Temporal lobe (tissue), 2 donors: ENCODE results near the genes SPAG9 and HLF.

DNA sequence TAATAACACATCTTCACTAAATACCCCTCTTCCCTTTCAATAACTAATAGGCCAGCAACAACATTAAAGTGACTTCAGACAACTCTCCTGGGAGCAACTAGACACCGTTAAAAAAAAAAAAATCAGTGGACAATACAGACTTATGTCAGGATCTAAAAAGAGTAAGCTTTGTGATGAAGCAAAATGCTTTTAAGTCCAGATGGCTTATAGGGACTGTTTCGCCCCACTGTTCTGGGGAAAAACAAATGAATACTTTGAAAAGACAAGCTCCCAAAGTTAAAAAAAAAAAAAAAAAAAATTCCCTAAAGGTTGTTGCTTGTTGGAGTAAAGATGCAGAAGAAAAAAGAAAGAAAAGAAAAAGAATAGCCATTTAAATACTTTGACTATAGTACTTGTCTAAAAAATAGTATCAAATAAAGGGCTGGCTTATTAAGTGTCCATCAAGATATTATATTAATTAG lies 28.9 kb downstream of the SPAG9 start:
- RAMPAGE, long total RNA = no peak

- RAMPAGE, long total RNA = no peak
Measured at GRCh38 chr17:51120295-51120926, at the start of gene SPAG9. Gene SPAG9 (minus strand): TSS chr17:51120868.

DNA sequence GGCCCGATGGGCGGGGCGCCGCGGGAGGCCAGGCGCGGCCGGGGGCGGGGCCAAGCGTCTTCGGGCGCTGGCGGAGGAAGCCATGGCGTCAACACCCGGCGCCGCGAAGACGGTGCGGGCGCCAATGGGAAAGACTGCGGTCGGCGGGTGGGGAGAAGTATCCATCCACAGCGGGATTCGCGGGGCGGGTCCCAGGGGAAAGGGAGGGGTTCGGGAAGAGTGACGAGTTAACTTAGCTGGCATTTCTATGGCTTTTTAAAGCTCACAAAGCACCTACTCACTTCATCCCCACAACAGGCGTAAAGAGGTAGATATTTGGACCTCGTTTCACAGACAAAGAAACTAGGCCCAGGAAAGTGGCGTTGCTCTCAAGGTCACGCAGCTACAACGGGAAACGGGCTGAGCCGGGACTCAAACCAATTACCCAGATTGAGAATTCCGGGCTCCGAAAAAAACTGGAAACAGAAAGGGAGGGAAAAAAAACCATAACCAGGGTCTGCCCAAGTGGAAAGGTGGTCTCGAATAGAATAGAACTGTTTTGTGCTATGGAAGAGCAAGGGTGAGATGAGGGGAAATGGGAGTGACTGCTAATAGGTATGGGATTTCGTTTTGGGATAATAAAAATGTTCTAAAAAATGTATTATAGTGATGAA lies 385 bp upstream of the SPAG9 start:
- RAMPAGE, long total RNA = no peak

DNA sequence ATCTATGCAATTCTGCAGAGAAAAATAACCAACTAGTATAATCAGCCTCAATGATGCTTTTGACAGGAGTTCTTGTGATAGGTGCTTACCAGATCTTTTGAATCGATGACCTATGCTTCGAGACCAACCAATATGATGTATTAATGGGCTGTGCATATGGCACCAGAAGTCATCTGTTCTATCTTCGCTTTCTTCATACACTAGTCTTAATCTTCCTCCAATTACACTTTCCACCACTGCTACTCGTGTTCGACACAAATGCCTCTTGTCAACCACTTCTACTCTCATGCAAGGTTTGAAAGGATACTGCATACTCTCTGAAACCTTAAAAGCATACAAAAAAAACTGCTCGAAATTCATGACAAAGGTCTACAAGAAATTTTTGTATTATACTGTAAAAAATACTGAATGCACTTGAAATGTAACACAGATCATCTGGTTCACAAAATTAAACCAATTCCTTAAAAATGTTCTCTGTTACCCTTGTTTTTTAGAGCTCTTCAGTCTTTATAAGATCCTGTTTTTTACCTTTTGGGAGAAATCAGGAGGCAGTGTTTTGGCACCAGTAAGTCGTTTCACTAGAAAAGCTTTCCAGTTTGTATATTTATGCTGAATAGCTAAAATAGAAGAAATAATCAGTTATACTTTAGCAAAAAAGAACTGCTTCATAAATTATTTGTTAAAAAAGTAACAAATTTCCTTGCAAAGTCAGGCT lies 36.6 kb downstream of the NME2 start:
- RAMPAGE, long total RNA = no peak

DNA sequence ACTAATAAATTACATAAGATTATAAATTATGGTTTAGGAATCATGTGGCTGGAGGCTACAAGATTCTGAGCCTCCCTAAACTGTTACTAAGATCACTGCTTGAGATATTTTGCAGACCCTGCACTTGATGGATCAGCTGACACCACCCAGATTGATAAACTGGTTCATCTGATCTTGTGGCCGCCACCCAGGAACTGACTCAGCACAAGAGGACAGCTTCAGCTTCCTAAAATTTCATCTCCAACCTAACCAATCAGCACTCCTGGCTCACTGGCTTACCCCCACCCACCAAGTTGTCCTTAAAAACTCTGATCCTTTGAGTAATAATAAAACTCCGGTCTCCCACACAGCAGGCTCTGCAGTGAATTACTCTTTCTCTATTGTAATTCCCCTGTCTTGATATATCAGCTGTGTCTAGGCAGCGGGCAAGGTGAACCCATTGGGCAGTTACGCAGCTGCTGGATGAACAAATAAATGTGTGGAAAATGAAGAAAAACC lies 174.8 kb downstream of the UTP18 start:
- RAMPAGE, long total RNA = no peak

GRCh38 chr17:52861950-52862395 lies 703.5 kb upstream of the CA10 start:
- RAMPAGE, long total RNA = no peak

GRCh38 chr17:54901168-54901990 lies 727 bp downstream of the TOM1L1 start:
- RAMPAGE, long total RNA = no peak

DNA sequence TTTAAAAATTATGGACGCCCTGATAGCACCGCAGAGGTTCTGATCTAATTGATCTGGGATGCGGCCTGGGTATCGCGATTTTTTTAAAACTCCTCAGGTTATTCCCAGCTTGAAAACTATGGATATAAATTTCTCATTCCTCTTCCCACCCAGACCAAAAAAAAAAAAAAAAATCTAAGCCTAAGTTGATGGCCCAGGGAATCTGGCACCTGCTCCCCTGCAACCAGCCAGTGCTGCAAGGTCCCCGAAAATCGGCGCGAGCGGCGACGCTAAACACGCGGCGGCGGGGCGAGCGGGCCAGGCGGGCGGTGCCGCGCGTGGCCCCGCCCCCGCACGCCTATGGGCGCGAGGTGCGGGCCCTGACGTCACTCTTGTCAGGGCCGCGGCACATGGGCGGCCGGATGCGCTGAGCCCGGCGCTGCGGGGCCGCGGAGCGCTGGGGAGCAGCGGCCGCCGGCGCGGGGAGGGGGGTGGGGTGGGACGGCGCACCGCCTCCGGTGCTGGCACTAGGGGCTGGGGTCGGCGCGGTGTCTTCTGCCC lies at the start of gene HLF:
TSS of gene HLF (plus strand) at position 368 of the 540 bp plus-strand sequence.
- RAMPAGE, long total RNA = no peak

- RAMPAGE, long total RNA = no peak
Measured at GRCh38 chr17:55271981-55272440, 7.3 kb downstream of the HLF start.

DNA sequence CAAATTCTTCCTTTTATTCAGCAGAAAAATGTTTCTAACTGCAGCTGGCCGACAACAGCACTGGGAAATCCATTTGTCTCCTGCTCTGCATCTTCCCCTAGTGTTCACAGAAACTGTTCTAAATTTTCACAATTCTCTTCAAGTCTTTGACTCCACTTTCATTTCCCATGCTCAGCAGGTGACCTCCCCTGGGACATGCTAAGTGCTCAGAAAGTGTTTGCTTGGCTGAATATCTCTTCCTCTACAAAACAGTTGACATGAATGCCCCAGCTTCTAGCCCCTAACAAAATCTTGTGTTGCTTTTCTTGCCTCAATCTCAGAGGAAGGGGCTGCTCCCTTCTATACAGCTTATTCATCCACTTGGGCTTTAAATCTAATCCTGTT lies 15.7 kb upstream of the MMD start:
- RAMPAGE, long total RNA = no peak

DNA sequence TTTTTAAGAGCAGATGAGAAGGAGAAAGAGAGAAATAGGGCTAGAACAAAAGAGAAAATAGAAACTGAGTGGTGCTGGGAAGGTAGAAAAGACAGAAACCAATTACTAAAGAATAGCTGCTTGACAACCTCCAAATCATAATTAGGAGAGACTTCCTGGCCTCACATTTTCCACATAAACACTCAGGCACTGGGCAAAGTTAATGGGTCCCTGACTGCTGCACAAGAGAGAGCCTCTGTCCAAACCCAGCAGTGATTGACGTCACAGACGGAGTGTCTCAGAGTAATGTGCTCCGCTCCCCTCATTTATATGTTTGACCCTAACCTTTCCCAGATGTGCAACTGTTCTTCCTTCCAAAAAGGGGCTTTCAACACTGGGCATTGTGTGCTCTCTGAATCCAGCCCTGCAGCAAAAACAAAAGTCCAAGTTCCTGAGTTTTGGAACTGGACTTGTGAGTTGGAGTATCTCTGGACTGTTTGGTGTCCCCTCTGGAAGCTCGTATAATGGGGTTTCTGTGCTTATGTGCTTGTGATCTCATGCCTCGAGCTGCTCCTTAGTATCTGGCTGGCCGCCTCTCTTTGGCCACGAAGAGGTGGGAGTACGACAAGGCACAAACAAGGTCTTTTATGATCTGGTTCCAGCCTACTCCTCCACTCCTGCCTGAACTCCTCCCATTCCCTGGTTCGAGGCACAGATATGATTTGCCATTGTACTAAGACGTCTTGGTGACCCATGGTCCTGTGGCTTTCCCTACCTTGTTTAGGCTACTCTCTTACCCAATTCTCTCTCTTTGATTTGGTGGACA lies 135.0 kb downstream of the TMEM100 start:
- RAMPAGE, long total RNA = no peak

GRCh38 chr17:55761932-55762366 lies 11.1 kb downstream of the PCTP start:
- RAMPAGE, long total RNA = no peak

- RAMPAGE, long total RNA = no peak
Measured at GRCh38 chr17:55783506-55784249, 32.8 kb downstream of the PCTP start.

- RAMPAGE, long total RNA = no peak
Measured at GRCh38 chr17:56599026-56599534, 5.6 kb downstream of the NOG start.

GRCh38 chr17:56937641-56938036 lies 23.2 kb downstream of the COIL start:
- RAMPAGE, long total RNA = no peak

DNA sequence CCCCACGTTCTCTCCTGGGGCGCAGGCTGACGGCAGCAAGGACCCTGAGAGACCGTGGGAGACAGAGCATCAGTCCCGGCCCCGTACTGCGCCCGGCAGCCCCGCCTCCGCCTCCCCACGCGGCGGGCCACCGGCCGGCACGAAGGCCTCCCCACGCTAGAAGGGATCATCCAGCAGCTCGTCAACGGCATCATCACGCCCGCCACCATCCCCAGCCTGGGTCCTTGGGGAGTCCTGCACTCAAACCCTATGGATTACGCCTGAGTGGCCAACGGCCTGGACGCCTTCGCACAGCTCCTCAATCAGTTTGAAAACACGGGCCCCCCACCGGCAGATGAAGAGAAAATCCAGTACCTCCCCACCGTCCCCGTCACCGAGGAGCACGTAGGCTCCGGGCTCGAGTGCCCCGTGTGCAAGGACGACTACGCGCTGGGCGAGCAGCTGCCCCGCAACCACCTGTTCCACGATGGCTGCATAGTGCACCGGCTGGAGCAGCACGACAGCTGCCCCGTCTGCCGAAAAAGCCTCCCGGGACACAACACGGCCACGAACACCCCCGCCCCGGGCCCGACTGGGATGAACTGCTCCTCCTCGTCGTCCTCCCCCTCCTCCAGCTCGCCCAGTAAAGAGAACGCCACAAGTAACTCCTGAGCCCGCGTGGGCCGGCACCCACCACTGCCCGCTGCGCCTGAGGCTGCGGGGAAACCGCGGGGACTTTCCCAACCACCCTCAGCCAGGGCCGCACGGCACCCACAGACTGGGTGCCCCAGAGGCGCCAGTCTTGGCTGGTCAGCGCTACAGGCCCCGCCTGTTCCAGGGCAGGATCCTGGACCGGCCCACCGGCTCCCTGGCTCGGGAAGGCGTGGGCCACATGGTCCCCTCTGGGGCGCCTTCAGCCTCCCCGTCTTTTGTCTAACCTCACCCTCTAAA lies 39.0 kb upstream of the AKAP1 start:
- RAMPAGE, long total RNA = no peak

DNA sequence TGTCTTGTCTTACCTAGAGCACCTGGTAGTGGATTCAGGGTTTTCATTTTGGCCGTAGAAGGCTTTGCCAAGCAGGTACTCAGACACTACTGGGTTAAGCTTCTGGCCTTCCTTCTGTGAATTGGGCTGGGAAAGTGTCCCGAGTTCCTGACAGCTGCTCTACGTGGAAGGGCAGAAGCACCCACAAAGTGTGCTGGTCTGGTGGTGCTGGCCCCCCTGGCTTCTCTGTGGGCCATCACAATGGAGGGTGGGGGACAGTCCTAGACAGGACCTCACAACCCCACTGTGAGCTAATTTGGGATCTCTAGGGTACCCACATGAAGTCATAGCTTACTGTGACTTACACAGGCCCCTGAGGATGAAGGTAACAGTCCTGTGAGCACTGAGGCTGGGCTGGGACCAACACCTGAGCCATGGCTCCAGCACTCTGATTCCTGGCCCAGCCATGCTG lies 11.2 kb downstream of the AKAP1 start:
- RAMPAGE, long total RNA = no peak

GRCh38 chr17:57097569-57098662 lies 12.9 kb downstream of the AKAP1 start:
- RAMPAGE, long total RNA = no peak

DNA sequence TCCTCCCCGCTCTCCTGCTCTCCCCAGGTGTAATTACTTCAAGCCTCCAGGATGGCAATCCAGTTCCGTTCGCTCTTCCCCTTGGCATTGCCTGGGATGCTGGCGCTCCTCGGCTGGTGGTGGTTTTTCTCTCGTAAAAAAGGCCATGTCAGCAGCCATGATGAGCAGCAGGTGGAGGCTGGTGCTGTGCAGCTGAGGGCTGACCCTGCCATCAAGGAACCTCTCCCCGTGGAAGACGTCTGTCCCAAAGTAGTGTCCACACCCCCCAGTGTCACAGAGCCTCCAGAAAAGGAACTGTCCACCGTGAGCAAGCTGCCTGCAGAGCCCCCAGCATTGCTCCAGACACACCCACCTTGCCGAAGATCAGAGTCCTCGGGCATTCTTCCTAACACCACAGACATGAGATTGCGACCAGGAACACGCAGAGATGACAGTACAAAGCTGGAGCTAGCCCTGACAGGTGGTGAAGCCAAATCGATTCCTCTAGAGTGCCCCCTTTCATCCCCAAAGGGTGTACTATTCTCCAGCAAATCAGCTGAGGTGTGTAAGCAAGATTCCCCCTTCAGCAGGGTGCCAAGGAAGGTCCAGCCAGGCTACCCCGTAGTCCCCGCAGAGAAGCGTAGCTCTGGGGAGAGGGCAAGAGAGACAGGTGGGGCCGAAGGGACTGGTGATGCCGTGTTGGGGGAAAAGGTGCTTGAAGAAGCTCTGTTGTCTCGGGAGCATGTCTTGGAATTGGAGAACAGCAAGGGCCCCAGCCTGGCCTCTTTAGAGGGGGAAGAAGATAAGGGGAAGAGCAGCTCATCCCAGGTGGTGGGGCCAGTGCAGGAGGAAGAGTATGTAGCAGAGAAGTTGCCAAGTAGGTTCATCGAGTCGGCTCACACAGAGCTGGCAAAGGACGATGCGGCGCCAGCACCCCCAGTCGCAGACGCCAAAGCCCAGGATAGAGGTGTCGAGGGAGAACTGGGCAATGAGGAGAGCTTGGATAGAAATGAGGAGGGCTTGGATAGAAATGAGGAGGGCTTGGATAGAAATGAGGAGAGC lies 20.7 kb downstream of the AKAP1 start:
- RAMPAGE, long total RNA = no peak

DNA sequence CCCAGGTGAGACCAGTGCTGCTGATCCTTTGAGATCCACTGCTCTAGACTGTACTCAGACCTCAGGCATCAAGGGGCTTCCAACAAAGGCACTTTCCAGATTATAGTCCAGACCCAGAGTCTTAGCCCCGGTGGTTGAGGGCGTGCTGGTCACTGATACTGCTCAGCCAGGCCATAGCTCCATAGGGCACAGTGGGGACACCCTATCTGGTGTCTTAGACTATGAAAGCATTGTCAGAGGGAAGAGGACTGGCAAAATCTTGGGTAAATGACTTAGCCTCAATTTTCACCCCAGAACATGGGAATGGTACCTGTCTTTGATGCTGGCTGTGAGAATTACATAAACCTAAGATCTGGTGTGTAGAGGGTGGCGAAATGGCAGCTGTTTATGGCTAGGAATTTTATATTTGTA lies 32.1 kb downstream of the AKAP1 start:
- RAMPAGE, long total RNA = no peak